Skeletal muscle cell (primary cell): ENCODE measurements around the gene PLXDC2.

DNA sequence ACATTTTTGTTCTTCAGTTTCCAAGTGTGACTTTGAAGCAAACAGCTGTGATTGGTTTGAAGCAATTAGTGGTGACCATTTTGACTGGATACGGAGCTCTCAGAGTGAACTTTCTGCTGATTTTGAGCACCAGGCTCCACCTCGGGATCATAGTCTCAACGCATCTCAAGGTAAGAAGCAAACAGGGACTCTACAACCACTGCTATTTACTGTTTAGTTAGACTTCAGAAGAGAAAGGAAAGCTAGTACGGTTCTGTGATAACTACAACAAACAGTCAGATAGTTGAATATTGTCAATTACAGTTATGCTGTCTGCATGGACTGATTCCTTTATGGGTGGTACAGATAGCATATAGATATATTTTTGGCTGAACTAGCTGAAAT is 155.1 kb downstream of the MALRD1 start:
- RRBS = no CpG with 5 or more reads among the region's 4 CpGs

GRCh38 chr10:19816369-19817100 is at the start of gene PLXDC2:
PLXDC2 (plus strand) TSS chr10:19816432.
- RRBS = 3% methylated on average over 6 of the region's 58 CpGs

DNA sequence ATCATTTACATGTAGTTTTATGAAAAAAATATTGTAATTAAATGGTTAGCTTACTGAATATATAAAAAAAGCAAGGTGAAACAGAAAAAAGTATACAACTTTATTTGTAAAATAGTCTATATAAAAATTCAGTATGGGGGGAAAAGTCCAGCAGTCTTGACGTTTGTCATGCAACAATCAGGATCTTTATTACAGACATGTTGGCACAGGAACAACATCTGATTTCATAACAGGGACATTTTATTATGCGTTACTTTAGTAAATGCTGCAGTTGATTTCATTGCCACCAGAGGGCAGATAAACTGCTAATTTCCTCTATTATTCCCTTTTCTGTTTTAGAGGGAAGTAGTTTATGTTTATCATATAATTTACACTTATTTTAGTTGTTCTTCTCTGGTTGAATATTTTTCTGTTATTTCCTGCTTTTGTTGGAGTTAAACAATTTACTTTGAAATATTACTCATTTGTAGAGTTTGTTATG is 3.2 kb downstream of the PLXDC2 start:
- RRBS = no CpG with 5 or more reads among the region's 2 CpGs

GRCh38 chr10:20161805-20162233 is 345.6 kb downstream of the PLXDC2 start:
- RRBS = no CpG with 5 or more reads among the region's 3 CpGs

DNA sequence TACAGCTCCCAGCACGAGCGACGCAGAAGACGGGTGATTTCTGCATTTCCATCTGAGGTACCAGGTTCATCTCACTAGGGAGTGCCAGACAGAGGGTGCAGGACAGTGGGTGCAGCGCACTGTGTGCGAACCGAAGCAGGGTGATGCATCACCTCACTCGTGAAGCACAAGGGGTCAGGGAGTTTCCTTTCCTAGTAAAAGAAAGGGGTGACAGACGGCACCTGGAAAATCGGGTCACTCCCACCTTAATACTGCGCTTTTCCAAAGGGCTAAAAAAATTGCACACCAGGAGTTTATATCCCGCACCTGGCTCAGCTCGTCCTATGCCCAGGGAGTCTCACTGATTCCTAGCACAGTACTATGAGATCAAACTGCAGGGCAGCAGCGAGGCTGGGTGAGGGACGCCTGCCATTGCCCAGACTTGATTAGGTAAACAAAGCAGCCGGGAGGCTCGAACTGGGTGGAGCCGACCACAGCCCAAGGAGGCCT is 341.6 kb downstream of the NEBL start:
- RRBS = no CpG with 5 or more reads among the region's 18 CpGs

- RRBS = no CpG with 5 or more reads among the region's 11 CpGs
Observed at GRCh38 chr10:20784189-20784843, 112.8 kb downstream of the NEBL start.

GRCh38 chr10:20929993-20930638 is 33.0 kb upstream of the NEBL start:
- RRBS = no CpG with 5 or more reads among the region's 8 CpGs

GRCh38 chr10:20977403-20977755 is 80.3 kb upstream of the NEBL start:
- RRBS = no CpG with 5 or more reads among the region's 3 CpGs

GRCh38 chr10:21101015-21101460 is 203.9 kb upstream of the NEBL start:
- RRBS = no CpG with 5 or more reads among the region's 4 CpGs

GRCh38 chr10:21494136-21495256 is 31.0 kb downstream of the SKIDA1 start:
- RRBS = 3% methylated on average over 14 of the region's 77 CpGs

DNA sequence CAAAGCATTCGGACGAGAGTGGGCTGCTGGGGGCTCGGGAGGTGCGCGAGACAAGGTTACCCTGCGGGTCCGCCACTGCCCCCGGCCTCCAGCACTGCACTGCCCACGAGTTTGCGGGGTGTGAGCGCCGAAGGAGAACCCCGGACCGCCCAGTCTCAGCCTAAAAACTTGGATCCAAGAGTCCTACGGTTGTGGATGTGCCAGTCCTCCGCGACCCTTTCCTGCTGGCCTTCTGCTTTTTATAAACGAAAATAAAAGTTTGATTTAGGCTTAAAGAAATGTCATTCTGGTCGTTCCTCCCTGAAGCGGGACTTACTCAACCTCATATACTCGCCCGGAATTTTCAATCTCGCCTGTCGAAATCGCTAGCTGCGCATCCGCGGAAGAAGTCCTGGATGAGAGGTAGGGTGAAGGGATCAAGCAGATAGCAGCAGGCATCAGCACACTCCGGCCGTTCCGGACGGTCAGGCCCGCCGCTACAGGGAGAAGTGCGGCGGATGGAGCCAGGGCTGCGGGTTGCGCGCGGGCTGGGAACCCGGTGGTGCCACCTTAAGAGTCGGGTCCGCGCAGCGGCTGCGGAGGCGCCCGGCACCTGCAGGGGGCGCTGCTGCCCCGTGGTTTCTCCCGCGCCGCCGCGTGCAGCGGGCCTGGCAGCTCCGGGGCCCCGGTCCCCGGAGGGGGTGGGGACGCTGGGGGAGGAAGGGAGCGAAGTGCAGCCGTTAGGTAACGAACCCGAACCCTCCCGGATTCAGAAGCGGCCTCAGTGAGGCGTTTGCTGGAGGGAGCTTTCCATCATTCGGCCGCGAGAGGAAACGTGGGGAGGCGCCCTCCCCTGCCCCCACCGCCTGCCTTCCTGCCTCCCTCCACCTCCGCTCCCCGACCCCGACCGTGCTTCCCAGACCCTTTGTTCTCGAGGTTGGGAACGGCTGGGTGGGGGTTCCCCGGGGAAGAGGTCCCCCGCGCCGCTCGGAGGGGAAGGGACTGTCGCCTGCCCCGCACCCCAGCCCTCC is 29.9 kb downstream of the SKIDA1 start:
- RRBS = under 1% methylated on average over 44 of the region's 86 CpGs

GRCh38 chr10:21517587-21518030 is 7.9 kb downstream of the SKIDA1 start:
- RRBS = no CpG with 5 or more reads among the region's 18 CpGs

DNA sequence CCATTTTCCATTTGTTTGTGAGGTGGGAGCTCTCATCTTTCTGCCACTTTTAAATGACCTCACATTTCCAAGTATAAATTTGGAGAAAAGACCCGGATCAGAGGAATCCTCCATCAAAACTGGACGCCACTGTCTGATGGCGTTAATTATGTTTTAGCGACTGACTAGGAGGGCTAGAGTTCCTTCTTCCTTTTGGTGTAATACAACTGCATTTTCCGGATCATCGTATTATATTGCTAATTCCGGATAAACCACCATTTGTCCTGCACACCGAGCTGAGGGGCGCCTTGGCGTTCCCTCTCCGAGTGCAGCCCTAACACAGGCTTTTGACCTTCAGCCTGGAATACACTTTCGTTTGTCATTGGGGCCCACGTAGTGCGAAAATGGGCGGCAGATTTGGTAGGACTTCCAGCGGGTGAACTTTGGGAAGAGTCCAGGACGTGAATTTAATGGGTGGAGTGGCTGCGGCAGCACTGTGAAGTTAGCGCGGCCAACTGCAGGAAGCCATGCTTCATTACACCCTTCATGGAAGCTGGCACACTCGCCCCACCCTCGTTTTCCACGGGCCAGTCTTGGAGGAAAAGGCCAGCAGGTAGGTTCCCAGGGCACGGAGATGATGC is 672 bp upstream of the MLLT10 start:
- RRBS = no CpG with 5 or more reads among the region's 24 CpGs

DNA sequence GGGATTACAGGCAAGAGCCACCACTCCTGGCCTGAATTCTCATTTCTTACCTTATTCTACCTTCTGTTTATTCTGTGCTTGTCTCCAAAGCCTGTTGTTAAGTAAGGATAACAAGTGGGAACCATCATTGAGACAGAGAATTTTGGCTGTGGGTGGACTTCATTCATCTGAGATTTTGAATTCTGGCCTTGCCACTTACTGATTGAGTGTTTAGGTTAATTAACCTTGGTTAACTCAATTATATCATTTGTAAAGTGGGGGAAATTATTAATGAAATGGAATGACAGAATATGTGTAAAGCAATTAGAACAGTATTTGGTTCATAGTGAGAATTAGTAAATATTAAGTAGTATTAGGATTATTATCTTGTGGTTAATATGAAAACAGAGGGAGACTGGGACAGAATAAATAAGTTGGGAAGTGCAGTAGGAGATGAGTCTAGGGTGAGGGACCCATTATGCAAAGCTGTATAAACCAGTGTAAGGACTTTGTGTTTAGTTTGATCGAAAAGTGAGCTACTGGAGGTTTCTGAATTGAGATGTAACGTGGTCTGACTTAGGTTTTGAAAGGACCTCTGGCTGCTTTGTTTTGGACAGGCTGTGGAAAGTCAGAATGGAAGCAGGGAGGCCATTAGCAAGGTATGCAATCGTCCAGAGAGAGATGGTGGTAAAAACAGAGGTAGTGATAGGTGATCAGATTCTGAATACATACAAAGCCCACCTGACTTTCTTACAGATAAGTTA is 118.3 kb downstream of the MLLT10 start:
- RRBS = no CpG with 5 or more reads among the region's 3 CpGs

GRCh38 chr10:21746849-21747889 is 213.1 kb downstream of the MLLT10 start:
- RRBS = no CpG with 5 or more reads among the region's 12 CpGs

DNA sequence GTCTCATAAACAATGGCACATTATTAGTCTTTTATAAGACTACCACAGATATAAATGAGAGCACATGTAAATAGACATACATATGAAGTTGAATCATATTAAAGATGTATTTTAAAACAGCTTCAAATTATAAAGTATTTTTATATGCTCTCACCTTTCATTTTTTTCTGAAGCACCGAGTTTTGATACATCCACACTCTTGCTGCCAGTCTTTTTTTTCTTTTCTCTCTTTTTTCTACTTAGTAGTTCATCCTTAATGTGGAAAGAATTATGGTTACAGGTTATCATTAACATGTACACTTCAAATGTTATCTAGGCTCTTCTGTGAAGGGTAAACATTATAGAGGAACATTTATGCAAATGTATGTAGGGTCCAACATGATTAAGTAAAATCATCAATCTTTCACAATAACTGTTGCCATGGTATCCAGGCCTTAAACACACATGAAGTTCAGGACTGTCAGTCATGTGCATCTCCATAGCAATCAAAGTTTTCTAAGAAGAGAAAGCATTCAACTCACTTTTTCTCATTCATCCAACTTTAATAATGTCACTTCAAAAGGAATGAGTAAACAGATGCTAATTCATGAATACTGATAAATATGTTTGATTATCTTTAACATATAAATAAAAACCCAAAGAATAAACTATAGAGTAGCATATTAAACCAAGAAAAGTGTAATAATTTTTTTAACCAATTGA is 83.7 kb downstream of the DNAJC1 start:
- RRBS = no CpG with 5 or more reads among the region's 1 CpG

GRCh38 chr10:22339946-22340194 is 5.4 kb upstream of the SPAG6 start:
- RRBS = no CpG with 5 or more reads among the region's 6 CpGs

- RRBS = under 1% methylated on average over 27 of the region's 50 CpGs
Observed at GRCh38 chr10:22340195-22340738, 5.0 kb upstream of the SPAG6 start.

GRCh38 chr10:22438465-22438979 is 93.2 kb downstream of the SPAG6 start:
- RRBS = no CpG with 5 or more reads among the region's 3 CpGs